ENCODE results near the genes CBY3 and MAML1.

CAGE:
- cytosol, long polyA minus RNA: no peak
- cytosol, long polyA plus RNA: no peak
- long polyA plus RNA: no peak
- nucleus, long polyA minus RNA: no peak
- nucleus, long polyA plus RNA: no peak
Observed at GRCh38 chr5:179265360-179266217, 79.7 kb downstream of the ADAMTS2 start.

GRCh38 chr5:179379256-179379524, 33.9 kb upstream of the ADAMTS2 start:
CAGE:
- cytosol, long polyA minus RNA: no peak
- cytosol, long polyA plus RNA: no peak
- long polyA plus RNA: no peak
- nucleus, long polyA minus RNA: no peak
- nucleus, long polyA plus RNA: no peak

DNA sequence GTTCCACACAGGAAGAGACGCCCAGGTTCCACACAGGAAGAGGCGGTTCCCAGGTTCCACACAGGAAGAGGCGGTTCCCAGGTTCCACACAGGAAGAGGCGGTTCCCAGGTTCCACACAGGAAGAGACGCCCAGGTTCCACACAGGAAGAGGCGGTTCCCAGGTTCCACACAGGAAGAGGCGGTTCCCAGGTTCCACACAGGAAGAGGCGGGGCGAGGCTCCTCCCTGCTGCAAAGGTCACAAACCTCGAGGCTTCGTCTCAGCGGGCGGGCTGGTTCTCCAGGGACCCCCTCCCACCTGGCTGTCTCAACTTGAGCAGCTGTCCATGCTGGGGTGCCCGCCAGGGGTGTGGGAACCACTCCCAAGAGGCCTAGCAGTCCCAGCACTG, 94.3 kb upstream of the RUFY1 start:
CAGE:
- cytosol, long polyA minus RNA: no peak
- cytosol, long polyA plus RNA: no peak
- long polyA plus RNA: no peak
- nucleus, long polyA minus RNA: no peak
- nucleus, long polyA plus RNA: no peak

GRCh38 chr5:179574996-179575615, 24.8 kb downstream of the RUFY1 start:
CAGE:
- cytosol, long polyA minus RNA: no peak
- cytosol, long polyA plus RNA: no peak
- long polyA plus RNA: no peak
- nucleus, long polyA minus RNA: no peak
- nucleus, long polyA plus RNA: no peak

DNA sequence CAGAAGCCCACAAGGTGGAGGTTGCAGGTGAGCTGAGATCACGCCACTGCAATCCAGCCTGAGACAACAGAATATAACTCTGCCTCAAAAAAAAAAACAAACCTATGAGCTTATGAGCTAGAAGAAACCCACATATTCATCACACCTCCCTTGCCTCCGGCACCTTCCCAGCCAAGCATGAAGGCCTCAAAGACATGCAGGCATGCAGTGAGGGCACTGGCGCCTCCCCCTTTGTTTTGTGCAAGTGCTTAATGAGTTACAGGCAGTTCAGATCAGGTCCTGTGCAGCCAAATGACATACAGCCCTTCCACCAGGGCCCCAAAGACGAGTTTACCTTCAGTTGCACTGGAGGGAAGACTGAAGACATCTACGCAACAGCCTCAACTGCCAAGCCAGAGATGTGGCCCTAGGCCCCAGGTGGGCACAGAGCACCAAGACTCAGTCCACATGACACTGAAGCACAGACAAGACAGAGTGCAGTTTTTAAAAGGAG, 9.7 kb downstream of the HNRNPH1 start:
CAGE:
- cytosol, long polyA minus RNA: no peak
- cytosol, long polyA plus RNA: no peak
- long polyA plus RNA: no peak
- nucleus, long polyA minus RNA: no peak
- nucleus, long polyA plus RNA: no peak

CAGE:
- cytosol, long polyA minus RNA: no peak
- cytosol, long polyA plus RNA: no peak
- long polyA plus RNA: no peak
- nucleus, long polyA minus RNA: no peak
- nucleus, long polyA plus RNA: no peak
Observed at GRCh38 chr5:179657558-179657896, 23.3 kb downstream of the CBY3 start.

DNA sequence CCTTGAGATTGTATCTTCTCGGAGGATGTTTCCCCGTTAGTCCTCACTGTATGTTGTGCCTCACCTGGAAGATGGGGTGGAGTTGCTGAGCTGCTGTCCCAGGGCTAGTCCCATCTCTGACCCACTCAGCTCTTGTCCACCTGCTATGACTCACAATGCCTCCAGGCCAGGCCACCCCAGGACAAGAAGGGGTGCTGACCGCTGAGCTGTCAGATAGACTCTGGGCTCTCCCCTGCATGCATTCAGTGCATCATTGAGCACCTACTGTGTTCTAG, at the start of gene CBY3:
Gene CBY3 (minus strand): TSS at position 106 of the 275 bp plus-strand sequence.
CAGE:
- cytosol, long polyA minus RNA: no peak
- cytosol, long polyA plus RNA: no peak
- long polyA plus RNA: no peak
- nucleus, long polyA minus RNA: no peak
- nucleus, long polyA plus RNA: no peak

CAGE:
- cytosol, long polyA minus RNA: no peak
- cytosol, long polyA plus RNA: no peak
- long polyA plus RNA: no peak
- nucleus, long polyA minus RNA: no peak
- nucleus, long polyA plus RNA: no peak
Observed at GRCh38 chr5:179699497-179700292, 928 bp downstream of the CANX start.

GRCh38 chr5:179709581-179710156, 10.9 kb downstream of the CANX start:
CAGE:
- cytosol, long polyA minus RNA: no peak
- cytosol, long polyA plus RNA: no peak
- long polyA plus RNA: no peak
- nucleus, long polyA minus RNA: no peak
- nucleus, long polyA plus RNA: no peak

GRCh38 chr5:179731493-179731898, 1.1 kb upstream of the MAML1 start:
CAGE:
- cytosol, long polyA minus RNA: no peak
- cytosol, long polyA plus RNA: no peak
- long polyA plus RNA: no peak
- nucleus, long polyA minus RNA: no peak
- nucleus, long polyA plus RNA: no peak

DNA sequence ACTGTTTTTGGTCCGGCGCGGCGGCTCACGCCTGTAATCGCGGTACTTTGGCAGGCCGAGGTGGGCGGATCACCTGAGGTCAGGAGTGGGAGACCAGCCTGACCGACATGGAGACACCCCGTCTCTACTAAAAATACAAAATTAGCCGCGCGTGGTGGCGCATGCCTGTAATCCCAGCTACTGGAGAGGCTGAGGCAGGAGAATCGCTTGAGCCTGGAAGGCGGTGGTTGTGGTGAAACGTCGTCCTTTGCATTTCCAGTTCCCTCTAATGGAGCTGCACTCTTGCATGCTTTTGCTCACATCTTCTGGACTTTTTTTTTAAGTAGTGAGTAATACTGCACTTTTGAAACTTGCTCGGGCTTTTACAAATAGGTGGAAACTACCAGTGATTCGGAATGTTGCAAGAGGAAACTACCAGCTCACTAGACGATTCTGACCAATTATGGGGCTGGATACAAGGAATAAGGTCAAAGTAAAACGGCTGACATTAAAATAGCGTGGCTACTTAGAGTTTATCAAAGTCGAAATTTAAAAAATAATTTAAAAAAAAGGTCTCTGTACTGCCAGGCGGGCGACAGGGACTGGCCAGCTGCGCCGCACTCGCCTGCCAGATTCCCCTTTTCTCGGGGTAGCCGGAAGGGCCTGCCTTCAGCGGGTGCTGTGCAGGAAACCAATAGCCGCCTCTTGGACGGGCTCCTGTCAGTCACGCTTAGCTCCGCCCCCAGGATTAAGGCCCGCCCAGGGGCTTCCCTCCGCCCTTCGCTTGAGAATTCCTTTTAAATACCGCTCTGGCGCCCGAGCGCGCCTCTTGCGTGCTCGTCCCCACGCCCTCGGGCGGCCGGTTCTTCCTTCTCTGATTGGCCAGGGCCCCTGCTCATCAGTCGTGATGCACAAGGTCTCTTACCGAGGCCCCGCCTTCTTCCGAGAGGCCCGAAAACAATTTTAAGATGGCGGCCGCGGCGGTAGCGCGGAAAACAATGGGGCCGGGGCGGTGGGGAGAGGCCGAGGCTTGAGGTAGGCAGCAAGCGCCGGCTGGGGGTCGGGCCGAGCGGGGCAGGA, at the start of gene MAML1:
Gene MAML1 (plus strand): TSS at position 924 of the 1,059 bp plus-strand sequence.
CAGE:
- cytosol, long polyA minus RNA: no peak
- cytosol, long polyA plus RNA: no peak
- long polyA plus RNA: no peak
- nucleus, long polyA minus RNA: no peak
- nucleus, long polyA plus RNA: no peak

GRCh38 chr5:179852768-179853187, 5.8 kb downstream of the MRNIP start:
CAGE:
- cytosol, long polyA minus RNA: no peak
- cytosol, long polyA plus RNA: no peak
- long polyA plus RNA: no peak
- nucleus, long polyA minus RNA: no peak
- nucleus, long polyA plus RNA: no peak

CAGE:
- cytosol, long polyA minus RNA: no peak
- cytosol, long polyA plus RNA: no peak
- long polyA plus RNA: no peak
- nucleus, long polyA minus RNA: no peak
- nucleus, long polyA plus RNA: no peak
Observed at GRCh38 chr5:179991226-179991881, 80.2 kb downstream of the RNF130 start.

CAGE:
- cytosol, long polyA minus RNA: no peak
- cytosol, long polyA plus RNA: no peak
- long polyA plus RNA: no peak
- nucleus, long polyA minus RNA: no peak
- nucleus, long polyA plus RNA: no peak
Observed at GRCh38 chr5:180085772-180086227, 14.2 kb upstream of the RNF130 start.

CAGE:
- cytosol, long polyA minus RNA: no peak
- cytosol, long polyA plus RNA: no peak
- long polyA plus RNA: no peak
- nucleus, long polyA minus RNA: no peak
- nucleus, long polyA plus RNA: no peak
Observed at GRCh38 chr5:180089762-180090057, 18.2 kb upstream of the RNF130 start.

DNA sequence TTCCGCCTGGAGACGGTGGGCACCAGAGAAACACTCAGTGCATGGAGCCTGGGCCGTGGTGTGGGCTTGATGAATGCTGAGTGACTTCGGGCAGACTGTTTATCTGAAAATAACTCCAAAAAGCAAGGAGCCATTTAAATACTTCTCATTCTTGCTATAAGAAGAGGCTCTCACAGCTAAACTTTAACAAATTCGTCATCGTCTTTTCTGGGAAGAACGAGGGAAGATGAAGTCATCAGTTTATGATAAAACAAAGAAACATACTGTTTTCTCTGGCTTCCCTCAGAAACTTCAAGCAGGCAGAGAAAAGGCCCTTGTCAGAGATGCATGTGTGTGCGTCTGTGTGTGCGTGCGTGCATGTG, 35.0 kb downstream of the RASGEF1C start:
CAGE:
- cytosol, long polyA minus RNA: no peak
- cytosol, long polyA plus RNA: no peak
- long polyA plus RNA: no peak
- nucleus, long polyA minus RNA: no peak
- nucleus, long polyA plus RNA: no peak

CAGE:
- cytosol, long polyA minus RNA: no peak
- cytosol, long polyA plus RNA: no peak
- long polyA plus RNA: no peak
- nucleus, long polyA minus RNA: no peak
- nucleus, long polyA plus RNA: no peak
Observed at GRCh38 chr5:180210061-180210701, 1.2 kb upstream of the RASGEF1C start.

CAGE:
- cytosol, long polyA minus RNA: no peak
- cytosol, long polyA plus RNA: no peak
- long polyA plus RNA: no peak
- nucleus, long polyA minus RNA: no peak
- nucleus, long polyA plus RNA: no peak
Observed at GRCh38 chr5:180347737-180348068, 5.4 kb downstream of the GFPT2 start.

CAGE:
- cytosol, long polyA minus RNA: no peak
- cytosol, long polyA plus RNA: no peak
- long polyA plus RNA: no peak
- nucleus, long polyA minus RNA: start-site peak on the plus strand at chr5:180501254-180501507, 23 reads
- nucleus, long polyA plus RNA: no peak
Observed at GRCh38 chr5:180500409-180501857, 6.8 kb downstream of the CNOT6 start.

DNA sequence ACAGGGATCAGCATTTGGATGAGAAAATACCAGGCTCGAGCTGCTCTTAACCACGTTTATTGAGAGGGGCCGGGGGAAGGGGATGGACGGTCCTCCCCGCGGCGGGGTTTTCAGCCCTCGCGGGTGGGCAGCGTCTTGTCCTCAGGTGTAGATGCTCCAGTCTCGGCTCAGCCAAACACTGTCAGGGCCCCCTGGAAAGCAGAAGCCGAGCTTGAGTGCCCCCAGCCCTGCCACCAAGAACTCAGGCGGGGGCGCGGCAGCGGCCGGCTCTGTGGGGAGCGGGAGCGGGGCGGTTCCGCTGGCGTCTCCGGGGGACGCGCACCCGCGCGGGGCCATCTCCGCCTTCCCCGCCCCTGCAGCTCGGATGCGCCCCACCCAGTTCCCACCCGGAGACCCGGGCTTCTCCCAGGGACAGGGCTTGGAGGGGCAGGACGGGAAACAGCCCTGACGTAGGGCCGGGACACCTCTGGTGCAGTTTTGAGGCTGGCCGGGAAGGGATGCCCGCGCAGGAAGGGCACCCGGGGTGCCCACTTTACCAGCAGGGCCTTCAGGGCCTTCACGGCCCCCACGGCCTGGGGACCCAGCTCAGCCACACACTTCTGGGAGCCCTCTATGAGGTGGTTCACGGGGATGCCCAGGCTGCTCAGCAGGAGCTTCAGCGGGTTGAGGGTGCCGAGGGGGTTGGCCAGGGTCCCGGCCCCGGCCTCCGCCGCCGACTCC, 1.1 kb downstream of the SCGB3A1 start:
CAGE:
- cytosol, long polyA minus RNA: no peak
- cytosol, long polyA plus RNA: no peak
- long polyA plus RNA: no peak
- nucleus, long polyA minus RNA: no peak
- nucleus, long polyA plus RNA: no peak